Jurkat, Clone E6-1 (cell line): ENCODE results near the gene KCNE4.

DNA sequence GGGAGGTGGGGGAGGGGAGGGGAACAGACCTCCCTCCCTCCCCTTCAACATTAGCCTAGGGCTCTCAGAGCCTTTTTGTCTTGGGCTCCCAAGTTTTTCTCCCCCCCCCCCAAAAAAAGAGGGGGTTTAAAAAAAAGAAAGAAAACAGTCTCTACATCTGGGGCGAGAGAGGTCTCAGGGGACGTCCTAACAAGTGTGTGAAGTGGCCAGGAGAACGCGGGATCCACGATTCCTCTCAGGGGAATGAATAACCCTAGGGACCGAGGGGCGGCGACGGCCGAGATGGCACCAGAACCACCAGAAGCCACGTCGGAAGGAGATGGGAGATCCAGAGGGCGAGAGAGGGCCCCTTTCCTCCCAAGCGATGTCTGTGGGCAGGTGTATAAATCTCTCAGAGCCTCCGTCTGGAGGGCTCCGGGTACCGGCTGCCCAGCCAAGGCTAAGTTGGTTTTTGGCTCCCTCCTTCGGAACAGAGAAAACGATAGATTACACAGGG lies 1.8 kb downstream of the EPHA4 start:
- RRBS: no CpG with 5 or more reads among the region's 19 CpGs

DNA sequence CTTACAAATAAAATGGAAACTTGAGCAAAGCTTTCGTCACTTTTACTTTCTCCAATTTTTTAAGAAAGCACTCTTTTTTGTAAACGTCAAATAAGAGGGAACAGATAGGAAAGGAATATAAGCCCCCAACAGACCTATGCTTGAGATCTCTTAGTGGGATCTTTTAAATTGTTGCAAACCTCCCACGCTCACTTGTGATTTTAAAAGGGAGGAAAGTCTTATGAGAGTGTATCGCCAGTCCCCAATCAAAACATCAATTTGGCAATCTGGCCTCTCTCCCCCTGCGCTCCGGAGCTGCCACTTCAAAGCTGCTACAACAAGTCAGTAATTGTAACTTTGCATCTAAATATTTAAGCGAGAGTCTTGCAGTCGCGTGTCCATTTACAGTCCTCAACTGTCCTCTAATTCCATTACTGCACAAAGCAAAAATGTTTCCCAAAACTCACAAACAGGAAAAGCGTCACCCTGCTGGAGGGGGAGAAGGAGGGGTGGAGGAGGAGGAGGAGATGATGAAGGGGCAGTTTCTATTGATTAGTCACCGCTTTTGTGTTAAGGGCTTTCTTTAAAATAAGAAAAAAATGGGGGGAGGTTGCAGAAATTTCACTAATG lies 8.4 kb downstream of the PAX3 start:
- RRBS: no CpG with 5 or more reads among the region's 11 CpGs

GRCh38 chr2:222555029-222555773 lies 100.7 kb downstream of the FARSB start:
- RRBS: no CpG with 5 or more reads among the region's 3 CpGs

DNA sequence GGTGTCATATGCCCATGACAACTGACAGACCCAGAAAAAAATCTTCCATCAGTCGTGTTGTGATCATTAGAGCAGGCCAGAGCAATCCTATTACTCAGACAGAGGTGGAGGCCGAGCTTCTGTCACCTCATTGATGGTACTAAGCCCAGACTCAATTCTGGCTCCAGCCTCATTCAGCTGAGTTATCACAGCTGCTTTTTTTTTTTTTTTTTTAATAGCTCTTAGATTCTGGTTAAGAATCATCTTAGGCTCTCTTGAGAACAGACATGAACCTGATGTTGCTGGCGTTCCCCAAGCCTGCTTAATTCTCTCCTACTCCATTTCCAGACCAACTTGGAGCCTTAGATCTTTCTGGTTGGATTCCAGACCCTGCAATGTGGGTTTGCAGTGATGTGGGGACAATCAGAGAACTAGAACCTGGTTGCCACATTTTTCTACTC lies 43.2 kb downstream of the MOGAT1 start:
- RRBS: no CpG with 5 or more reads among the region's 3 CpGs

DNA sequence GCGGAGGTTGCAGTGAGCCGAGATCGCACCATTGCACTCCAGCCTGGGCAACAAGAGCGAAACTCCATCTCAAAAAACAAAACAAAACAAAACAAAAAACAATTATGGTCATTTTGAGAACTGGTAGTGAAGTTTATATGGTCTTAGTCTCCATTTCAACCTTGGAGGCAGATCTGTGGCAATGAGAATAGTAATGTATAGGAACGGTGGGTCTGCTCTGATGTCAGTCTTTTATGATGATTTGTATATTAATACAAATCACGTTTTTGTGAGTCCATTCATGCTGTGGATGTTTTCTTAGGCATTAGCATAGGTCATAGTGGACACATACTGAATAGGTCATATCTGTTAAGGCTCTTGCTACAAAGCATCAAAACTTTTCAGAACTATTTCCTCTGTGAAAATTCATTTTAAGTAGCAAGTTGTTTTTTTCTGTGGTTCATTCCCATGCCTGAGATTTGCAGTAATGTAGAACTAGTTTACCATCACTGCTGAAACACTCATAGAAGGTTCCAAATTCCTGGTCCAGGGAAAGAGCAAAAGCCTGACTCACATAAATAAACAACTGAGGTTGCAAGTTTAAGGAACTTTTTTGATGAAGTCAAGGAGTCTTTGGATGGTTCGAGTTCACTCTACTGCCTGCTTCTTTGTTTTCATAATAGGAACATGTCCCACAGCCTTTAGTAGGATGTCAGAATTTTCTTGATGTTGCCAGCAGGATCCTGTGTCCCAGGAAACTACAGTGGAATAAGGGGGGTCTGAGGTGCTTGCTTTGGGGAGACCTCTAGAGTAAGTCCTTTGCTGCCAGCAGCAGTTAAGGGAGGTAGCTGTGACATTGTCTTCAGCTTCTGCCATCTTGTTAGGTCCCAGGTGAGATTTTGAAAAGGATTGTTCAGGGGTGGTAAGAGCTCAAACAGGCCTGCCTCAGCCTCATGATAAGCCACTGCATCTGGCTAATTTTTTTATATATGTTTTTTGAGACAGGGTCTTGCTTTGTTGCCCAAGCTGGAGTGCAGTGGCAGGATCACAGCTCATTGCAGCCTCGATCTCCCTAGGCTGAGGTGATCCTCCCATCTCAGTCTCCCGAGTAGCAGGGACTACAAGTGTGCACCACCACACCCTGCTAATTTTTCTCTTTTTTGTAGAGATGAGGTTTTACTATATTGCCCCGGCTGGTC lies 43.8 kb downstream of the ACSL3 start:
- RRBS: no CpG with 5 or more reads among the region's 10 CpGs

DNA sequence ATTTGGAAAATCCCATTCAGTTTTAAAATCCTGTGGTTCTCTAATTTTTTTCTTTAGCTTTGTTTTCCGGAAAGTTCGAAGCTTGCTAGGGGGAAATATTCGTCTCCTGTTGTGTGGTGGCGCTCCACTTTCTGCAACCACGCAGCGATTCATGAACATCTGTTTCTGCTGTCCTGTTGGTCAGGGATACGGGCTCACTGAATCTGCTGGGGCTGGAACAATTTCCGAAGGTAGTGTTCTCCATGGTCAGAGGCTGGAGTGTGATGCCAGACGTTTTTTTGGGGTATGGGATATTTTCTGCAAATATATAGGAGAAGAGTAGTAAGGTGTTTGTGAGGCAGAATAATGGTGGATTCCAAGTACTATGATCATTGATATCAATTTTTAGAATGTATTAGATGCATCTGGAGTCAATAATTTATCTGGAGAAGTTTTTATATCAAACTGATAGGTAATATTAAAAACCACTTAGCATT lies 66.2 kb downstream of the ACSL3 start:
- RRBS: no CpG with 5 or more reads among the region's 9 CpGs

DNA sequence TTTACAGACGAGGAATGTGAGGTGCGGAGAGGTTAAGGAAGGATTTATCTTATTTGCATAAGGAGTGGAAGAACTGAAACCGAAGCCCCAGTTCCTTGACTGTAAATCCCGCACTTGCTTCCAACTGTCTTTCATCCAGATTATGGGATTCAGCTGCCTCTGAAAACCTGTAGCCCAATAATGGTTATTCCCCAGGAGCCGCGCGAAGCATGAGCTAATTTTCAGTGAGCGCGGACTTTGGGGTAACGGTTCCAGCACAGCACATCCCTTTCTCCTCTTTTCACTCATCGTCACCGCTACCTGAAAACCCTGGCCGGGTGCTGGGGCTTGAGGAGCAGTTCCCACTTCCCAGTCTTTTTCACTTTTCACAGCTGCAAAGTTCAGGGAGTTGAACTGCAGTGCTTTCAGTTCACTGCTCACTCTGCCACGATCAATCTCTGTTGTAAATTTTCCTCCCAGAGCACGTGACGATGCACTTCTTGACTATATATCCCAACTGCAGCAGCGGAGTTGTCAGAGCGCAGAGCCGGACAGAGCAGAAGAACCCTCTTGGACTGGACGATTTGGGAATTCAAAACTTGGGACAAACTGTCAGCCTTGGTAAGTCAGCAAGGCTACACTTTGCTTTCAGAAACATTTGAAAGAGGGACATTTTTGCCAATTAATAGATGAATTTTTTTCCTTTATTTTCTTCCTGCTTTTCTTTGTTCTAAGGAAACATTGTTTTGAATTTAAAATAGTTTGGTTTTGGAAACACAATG lies at the start of gene KCNE4:
Gene KCNE4, plus strand, starts transcription at position 516 of the 761 bp plus-strand sequence.
- RRBS: no CpG with 5 or more reads among the region's 20 CpGs

DNA sequence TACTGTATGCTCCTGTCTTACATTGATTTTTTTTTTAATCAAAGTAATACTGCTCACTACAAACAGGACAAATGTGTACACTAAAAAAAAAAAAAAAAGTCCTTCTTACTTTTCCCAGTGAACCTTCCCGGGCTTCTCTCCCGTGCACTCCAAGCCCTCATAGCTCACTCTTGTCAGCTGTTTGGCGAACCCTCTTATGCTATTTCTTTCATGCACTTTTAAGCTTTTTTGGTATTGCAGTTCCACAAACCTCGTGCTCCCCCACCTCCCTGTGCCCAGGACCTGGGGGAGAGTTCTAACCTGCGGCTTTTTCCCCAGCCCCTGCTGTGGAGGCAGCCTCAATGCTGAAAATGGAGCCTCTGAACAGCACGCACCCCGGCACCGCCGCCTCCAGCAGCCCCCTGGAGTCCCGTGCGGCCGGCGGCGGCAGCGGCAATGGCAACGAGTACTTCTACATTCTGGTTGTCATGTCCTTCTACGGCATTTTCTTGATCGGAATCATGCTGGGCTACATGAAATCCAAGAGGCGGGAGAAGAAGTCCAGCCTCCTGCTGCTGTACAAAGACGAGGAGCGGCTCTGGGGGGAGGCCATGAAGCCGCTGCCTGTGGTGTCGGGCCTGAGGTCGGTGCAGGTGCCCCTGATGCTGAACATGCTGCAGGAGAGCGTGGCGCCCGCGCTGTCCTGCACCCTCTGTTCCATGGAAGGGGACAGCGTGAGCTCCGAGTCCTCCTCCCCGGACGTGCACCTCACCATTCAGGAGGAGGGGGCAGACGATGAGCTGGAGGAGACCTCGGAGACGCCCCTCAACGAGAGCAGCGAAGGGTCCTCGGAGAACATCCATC lies 721 bp downstream of the KCNE4 start:
- RRBS: 100% methylated on average over 2 of the region's 38 CpGs

DNA sequence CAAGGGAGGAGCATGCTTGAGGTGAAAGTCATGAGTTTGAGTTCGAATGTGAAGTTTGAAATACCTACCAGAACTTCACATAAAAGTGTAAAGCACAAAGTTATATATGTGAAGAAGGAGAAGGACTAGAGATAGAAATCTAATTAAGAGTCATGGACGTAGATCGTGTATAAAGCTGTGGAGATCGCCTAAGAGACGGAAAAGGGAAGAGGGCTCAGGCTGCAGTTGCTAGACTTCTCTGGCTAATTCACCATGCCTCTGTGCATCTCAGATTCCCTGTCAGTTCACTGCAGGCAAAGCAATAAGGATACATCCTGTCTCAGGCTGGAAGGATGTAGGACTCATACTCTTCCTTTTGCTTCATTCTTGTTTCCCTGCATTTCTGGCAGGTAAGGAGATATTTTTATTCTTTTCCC lies 112.6 kb downstream of the AP1S3 start:
- RRBS: no CpG with 5 or more reads among the region's 5 CpGs

GRCh38 chr2:223725369-223725887 lies 112.0 kb downstream of the AP1S3 start:
- RRBS: no CpG with 5 or more reads among the region's 6 CpGs

GRCh38 chr2:223760730-223761558 lies 76.4 kb downstream of the AP1S3 start:
- RRBS: no CpG with 5 or more reads among the region's 11 CpGs

DNA sequence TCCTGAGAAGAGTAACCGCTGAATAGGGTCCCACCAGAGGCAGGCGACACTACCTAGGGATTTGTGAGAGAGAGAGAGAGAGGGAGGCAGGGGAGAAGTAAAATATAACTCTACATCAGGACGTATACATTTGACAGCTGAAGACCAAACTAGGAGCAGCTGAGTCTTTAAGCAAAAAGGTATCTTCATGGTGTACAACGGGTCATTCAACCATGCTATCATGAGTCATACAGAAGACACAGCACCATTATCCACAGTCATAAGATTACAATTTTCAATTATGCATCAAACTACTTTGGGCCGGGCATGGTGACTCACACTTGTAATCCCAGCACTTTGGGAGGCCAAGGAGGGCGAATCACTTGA lies 49.6 kb downstream of the WDFY1 start:
- RRBS: no CpG with 5 or more reads among the region's 6 CpGs

GRCh38 chr2:223908401-223909023 lies 36.6 kb downstream of the WDFY1 start:
- RRBS: 88% methylated on average over 2 of the region's 7 CpGs

DNA sequence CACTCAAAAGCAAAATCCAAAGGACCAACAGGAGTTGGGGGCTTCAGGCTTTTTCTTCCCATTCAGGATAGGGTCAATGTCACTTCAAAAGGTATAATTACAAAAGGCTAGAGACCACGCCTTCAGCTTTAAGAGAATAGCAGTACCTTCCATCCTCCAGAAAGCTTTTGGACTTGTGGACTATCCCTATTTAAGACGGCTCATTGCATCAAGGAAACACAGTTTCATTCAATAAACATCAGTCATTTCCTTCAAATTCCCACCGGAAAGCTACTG lies 1.8 kb downstream of the WDFY1 start:
- RRBS: no CpG with 5 or more reads among the region's 3 CpGs

GRCh38 chr2:224146436-224146816 lies 107.3 kb upstream of the SERPINE2 start:
- RRBS: no CpG with 5 or more reads among the region's 2 CpGs

- RRBS: no CpG with 5 or more reads among the region's 6 CpGs
These were observed 74.0 kb downstream of the CUL3 start for GRCh38 chr2:224510879-224511786.

- RRBS: no CpG with 5 or more reads among the region's 6 CpGs
These were observed 38.1 kb downstream of the CUL3 start for GRCh38 chr2:224546656-224547789.

GRCh38 chr2:224564598-224565178 lies 20.5 kb downstream of the CUL3 start:
- RRBS: no CpG with 5 or more reads among the region's 2 CpGs

DNA sequence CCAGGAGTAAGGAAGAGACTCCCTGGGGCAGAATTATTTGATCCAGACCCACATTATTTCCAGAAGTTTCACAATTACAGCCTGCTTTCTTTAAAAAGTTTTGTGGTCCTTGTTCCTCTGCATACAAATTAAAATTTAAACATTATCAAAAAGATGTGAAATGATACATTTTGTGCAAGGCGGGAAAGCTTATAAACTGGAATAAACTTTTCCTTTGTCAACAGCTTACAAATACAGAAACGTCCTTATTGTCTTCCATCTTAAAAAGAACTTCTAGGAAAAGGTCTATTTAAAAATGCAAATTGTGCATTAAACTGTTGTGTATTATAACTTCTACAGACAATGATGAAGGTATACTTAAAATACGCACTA lies 5.1 kb downstream of the CUL3 start:
- RRBS: no CpG with 5 or more reads among the region's 3 CpGs